ENCODE data around the gene RRP12.

DNA sequence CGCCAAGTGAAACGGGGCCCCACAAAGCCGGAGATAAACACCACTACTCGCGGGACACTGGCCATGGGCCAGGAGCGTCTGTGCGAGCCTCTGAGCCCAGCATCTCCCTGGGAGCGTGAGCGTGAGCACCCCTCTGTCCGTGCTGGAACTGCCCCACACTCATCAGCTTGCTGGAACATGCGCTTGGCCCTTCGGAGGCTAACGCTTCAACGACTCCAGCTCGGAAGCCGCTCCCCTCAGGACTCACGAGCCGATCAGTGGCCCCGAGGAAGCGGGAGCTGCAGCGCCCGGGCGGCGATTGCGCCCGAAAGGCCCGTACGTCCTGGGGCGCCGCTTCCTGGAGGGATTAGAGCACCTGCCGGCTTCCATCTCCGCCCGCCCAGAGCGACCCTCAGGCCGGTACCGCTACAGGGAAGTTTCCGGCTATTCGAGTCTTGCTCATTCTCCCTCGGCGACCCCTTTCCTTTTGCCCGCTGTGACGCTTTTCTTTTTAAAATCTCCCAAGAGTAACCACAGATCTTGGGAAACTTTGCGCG, 1.1 kb downstream of the TLL2 start:
- RRBS: under 1% methylated on average over 16 of the region's 44 CpGs

- RRBS: no CpG with 5 or more reads among the region's 7 CpGs
Observed at GRCh38 chr10:96545825-96546904, 32.4 kb upstream of the TLL2 start.

GRCh38 chr10:96576406-96576835, 10.4 kb downstream of the TM9SF3 start:
- RRBS: no CpG with 5 or more reads among the region's 1 CpG

GRCh38 chr10:96673289-96674130, 46.8 kb downstream of the PIK3AP1 start:
- RRBS: no CpG with 5 or more reads among the region's 11 CpGs

DNA sequence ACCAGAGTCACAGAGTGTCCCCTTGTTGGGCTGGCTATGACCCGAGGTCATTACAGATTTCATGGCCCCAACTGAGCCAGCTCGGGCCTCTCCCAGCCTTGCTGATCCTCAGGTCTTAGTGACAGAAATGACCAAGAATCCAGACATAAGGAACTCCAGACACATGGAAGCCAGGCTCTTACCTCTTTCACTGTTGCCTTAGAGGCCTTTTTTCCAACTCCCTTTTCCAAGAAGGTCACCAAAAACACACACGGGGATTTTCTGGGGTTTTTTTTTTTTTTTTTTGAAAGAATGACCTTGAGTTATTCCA, 44.0 kb downstream of the PIK3AP1 start:
- RRBS: no CpG with 5 or more reads among the region's 3 CpGs

GRCh38 chr10:96676698-96676933, 43.7 kb downstream of the PIK3AP1 start:
- RRBS: no CpG with 5 or more reads among the region's 3 CpGs

GRCh38 chr10:96719116-96720344, 784 bp downstream of the PIK3AP1 start:
- RRBS: no CpG with 5 or more reads among the region's 36 CpGs

DNA sequence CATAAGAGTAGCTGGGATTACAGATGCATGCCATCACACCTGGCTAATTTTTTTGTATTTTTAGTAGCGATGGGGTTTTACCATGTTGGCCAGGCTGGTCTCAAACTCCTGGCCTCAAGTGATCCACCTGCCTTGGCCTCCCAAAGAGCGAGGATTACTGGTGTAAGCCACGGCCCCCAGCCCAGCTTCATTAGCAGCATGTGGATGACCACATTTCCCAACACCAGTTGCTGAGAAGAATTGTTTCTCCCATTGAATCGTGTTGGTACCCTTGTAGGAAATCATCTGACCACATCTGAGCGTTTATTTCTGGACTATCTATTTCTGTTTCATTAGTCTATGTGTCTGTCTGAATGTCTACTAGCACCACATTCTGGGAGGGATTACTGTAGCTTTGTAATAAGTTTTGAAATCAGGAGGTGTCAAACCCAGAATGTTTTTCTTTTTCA, 89.5 kb downstream of the LCOR start:
- RRBS: no CpG with 5 or more reads among the region's 5 CpGs

- RRBS: no CpG with 5 or more reads among the region's 5 CpGs
Observed at GRCh38 chr10:96935861-96936318, 103.8 kb downstream of the LCOR start.

DNA sequence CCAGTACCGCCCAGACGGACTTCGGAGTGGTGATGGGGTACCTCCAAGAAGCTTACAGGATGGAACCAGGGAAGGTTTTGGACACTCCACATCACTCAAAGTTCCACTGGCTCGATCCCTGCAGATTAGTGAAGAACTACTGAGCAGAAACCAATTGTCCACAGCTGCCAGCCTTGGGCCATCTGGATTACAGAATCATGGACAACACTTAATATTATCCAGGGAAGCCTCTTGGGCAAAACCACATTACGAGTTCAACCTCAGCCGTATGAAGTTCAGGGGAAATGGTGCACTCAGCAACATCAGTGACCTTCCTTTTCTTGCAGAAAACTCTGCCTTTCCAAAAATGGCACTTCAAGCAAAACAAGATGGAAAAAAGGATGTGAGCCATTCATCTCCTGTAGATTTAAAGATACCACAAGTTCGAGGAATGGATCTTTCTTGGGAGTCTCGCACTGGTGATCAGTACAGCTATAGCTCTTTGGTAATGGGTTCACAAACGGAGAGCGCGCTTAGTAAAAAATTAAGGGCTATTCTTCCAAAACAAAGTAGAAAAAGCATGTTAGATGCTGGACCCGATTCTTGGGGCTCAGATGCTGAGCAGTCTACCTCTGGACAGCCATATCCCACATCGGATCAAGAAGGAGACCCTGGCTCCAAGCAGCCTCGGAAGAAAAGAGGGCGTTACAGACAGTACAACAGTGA, 123.0 kb downstream of the LCOR start:
- RRBS: no CpG with 5 or more reads among the region's 15 CpGs

- RRBS: no CpG with 5 or more reads among the region's 2 CpGs
Observed at GRCh38 chr10:96957880-96958758, 126.0 kb downstream of the LCOR start.

DNA sequence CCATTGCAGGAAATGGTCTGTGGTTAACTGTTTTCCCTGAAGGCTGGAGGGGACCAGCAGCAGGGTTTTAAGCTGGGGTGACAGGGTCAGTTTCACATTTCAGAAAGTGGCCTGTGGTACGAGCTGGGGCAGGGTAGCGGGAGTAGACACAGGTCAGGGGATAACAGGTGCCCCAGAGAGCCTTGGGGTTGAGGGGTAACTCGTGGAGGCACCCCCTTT, 169.0 kb downstream of the SLIT1 start:
- RRBS: no CpG with 5 or more reads among the region's 3 CpGs

DNA sequence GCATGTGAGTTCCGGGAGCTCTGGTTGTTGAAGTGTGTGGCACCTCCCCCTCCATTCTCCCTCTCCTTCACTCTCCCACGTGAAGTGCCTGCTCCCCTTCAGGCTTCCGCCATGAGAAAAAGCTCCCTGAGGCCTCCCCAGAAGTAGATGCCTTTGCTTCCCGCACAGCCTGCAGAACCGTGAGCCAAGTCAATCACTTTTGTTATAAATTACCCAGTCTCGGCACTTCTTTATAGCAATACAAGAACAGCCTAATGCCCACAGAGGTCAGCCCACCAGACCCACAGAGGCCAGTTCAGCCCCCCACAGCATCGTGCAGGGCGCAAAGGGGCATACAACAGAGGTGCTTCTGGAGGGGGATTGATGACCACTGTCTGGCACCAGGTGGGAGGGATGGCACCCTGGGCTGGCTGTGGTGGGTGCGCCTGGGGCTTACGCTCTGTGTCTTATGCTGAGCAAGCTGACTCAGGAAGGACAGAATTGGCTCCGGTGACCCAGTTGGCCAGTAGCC, 119.2 kb downstream of the SLIT1 start:
- RRBS: no CpG with 5 or more reads among the region's 11 CpGs

DNA sequence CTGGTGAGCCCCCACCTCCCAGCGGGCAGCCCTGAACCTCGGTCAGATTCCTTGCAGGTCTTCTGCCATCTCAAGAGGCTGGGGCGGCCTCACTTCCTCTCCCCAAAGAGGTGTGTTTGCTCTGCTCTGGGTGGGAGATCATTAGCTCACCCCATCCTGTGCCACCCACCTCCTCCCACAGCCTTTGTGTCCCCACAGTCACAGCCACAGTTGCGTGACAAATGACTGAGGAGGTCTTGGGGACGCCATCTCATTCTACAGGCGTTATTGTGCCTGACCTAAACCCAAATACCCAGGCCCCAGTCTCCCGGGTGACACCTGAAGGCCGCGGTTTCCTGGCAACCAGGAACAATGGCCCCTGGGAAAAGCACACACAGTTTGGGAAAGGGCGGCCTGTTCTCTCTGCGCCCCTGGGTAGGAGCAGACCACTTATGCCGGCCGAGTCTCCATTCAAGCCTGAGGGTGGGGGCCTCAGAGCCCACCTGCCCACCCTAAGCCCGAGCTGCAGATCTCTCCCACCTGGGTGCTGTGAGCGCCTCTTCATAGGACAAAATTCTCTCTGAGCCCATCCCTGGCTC, 51.6 kb downstream of the SLIT1 start:
- RRBS: no CpG with 5 or more reads among the region's 15 CpGs

DNA sequence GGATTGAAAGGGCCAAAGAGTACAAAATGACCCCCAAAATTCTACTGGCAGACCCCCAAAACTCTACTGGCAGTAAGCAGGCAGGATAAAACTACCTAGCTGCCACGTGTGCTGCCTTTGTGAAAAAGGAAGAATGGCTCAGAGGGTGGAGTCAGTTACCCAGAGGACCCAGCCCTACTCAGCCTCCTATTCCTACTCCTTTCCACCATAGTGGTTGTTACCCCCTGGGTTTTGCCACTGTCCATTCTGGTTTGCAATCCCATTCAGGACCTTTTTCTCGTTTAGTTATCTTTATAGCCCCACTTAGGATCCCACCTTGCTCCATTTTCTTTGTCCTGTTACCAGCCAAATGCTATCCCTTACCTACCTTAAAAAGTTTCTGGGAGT, 36.5 kb downstream of the ARHGAP19 start:
- RRBS: no CpG with 5 or more reads among the region's 2 CpGs

GRCh38 chr10:97274867-97275264, 17.6 kb downstream of the ARHGAP19 start:
- RRBS: no CpG with 5 or more reads among the region's 10 CpGs

- RRBS: no CpG with 5 or more reads among the region's 3 CpGs
Observed at GRCh38 chr10:97368797-97369273, 32.3 kb downstream of the RRP12 start.

DNA sequence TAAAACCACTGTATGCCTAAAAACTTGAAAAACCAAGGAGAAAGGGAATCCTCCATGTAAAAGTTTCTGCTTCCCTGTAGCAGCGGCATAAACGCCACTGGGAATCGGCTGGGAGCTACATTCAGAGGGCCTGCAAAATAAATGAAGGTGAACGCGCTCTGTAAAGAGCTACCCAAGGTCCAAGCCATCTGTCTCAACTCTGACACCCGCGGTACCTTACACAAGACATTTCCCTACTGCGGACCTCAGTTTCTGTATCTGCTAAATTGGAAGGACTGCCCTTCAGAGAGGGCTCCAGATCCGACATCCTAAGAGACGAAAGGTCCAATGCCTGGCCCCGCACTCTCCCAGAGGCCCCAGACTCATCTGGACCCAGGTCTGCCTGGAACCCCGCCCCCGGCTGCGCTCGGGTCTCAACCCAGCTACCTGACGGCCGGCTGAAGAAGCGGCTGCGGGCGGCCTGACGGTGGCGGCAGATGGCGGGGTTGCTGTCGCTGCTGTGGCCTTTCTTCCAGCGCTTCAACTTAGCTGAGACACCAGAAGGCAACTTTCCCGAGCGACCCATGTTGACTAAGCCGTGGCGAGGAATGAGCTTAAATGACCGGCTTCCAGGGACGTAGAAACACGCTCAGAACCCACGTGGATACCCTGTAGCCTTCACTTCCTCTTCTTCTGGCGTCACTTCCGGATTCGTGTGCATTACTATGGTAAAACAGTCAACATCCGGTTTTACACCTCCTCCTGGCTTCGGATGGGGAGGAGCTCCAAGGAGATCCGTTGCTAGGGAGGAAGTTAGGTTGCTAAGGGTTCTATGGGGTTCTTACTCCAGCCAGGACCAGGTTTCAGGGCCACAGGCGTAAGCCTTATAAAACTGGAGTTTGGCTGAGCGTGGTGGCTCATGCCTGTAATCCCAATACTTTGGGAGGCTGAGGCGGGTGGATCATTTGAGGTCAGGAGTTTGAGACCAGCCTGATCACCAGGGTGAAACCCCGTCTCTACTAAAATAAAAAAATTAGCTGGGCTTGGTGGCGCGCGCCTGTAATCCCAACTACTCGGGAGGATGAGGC, at the start of gene RRP12:
RRP12 (minus strand) TSS at position 674 of the 1,067 bp plus-strand sequence.
- RRBS: 3% methylated on average over 5 of the region's 47 CpGs

- RRBS: no CpG with 5 or more reads among the region's 8 CpGs
Observed at GRCh38 chr10:97422905-97423627, 2.9 kb upstream of the PGAM1 start.

Data from iris pigment epithelial cell (primary cell).